Right cardiac atrium (tissue), 1 donor: ENCODE data around the gene TDRD12.

DNA sequence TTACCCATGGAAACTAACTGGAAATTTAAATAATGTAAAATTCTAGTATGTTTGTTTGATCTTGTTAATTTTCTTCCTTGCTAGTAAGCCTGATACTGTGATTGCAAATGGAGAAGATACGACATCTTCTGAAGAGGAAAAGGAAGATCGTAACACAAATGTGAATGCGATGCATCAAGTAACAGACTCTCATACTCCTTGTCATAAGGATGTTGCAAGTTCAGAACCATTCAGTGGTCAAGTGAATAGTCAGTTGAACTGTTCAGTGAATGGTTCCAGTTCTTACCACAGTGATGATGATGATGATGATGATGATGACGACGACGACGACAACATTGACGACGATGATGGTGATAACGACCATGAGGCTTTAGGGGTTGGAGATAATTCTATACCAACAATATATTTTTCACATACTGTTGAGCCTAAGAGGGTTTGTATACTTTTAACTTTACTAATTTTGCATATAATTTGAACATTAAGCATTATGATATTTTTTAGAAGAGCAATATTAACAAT is 66.9 kb downstream of the URI1 start:
- PRO-cap, result no peak

DNA sequence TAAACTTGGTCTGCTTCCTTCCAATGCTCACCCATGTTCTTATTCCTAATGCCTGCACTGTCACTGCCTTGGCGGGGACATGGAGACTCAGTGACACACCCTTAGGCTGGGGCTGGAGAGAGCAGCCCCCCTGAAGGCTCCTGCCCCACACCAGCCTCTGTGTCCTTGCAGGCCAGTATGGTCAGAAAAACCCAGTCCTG is 211.0 kb upstream of the ZNF536 start:
- PRO-cap, result unidirectional peak, minus-strand start at position 88 of the sequence

- PRO-cap, result unidirectional peak, plus-strand start at chr19:30228773
These were observed 143.6 kb upstream of the ZNF536 start for GRCh38 chr19:30228585-30228928.

GRCh38 chr19:30662657-30662913 is 290.4 kb downstream of the ZNF536 start:
- PRO-cap, result no peak

- PRO-cap, result no peak
These were observed 320.0 kb downstream of the ZNF536 start for GRCh38 chr19:30691776-30692973.

- PRO-cap, result no peak
These were observed 324.3 kb downstream of the ZNF536 start for GRCh38 chr19:30696395-30696929.

- PRO-cap, result bidirectional peak, plus-strand start at chr19:30719743, minus-strand start at chr19:30719671; bidirectional peak, plus-strand start at chr19:30720180, minus-strand start at chr19:30719995
These were observed 347.4 kb downstream of the ZNF536 start for GRCh38 chr19:30719248-30720319.

DNA sequence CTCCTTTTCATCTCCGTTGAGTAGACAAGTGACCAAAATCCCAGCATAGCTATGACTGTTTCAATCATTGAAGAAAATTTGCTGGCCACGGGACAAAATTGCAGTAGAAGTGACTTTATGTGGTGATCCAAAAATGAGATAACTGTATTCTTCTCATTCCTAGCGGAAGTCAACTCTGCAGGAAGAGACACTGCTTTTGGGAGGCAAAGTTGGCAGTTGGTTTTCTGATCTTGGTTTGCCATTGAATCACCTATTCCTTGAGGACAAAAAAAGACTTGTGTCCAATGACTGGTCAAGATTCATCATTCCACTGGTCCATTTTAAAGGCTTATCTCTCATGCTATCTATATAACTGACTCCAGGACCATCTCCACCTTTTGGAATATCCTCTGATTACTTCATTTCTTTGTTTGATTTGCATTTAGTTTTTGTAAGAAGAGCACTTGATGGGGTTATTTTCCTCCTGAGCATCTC is 454.3 kb downstream of the ZNF536 start:
- PRO-cap, result no peak

- PRO-cap, result no peak
These were observed 128.8 kb downstream of the TSHZ3 start for GRCh38 chr19:31220502-31220802.

GRCh38 chr19:31351573-31352496 is 2.6 kb upstream of the TSHZ3 start:
- PRO-cap, result no peak

DNA sequence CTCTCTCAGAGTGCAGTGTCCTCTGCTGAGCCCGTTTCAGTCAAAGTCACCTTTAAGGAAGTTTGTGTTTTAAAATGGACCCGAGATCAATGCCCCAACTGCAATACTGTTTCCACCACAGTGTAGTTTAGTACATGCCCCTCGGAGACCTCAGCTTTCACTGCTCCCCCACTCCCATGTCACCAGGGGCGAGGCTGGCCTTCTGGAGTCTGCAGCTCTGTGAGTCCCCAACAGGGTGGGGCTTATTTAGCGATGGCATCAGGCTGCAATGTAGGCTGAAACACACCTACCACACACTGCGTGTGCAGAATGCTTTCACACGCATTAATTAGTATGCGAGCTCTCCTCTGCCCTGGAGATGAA is 248.5 kb upstream of the TSHZ3 start:
- PRO-cap, result no peak

- PRO-cap, result no peak
These were observed 455.7 kb upstream of the ZNF507 start for GRCh38 chr19:31889817-31890101.

DNA sequence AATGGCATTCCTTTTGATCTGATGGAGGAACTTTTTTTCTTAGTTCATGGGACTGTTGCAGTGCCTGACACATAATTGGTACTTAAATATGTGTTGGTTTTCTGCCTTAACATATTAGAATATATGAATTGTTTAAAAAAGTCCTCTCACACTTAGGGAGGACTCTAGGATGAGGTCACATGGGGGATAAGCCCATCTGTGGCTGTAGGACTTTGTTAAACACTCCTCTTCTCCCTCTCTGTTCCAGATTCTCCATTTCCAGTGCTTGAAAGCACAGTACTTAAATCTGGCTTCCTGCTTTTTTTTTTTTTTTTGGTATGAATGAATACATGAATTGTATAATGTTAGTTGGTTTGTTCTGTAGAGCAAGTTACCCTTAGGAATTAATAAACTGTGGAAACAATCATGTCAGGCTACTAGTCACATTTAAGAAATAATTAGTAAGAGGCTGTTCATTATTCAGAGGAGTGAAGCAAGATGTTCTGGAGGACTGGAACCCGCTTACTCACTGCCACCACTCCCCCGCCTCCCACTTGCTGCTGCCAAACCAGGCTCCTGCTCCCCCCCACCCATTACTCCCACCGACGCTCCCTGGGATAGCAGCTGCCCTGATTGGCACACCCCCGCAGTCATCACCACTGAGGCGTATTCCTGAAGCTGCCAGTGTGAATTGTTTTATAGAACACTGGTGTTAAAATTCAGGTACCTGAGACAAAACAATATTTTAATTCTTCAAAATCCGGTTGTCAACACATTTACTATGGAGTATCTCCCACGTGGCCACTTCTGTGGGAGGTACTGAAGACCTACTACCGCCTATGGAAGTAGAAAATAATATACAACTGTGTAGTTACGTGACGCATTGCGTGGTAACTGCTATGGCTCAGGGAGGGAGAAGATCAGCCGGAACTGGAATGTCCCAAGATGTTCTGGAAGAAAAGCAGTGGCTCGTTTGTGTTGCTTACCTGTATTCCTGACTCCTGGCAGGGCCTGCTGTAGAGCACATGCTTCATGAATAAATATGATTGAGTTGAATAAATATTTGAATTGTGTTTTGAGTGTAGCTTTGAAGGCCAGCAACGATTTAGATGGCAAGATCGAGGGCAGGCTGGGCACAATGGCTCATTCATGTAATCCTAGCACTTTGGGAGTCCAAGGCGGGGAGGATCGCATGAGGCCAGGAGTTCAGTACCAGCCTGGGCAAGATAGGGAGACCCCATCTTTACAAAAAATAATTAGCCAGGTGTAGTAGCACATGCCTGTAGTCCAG is 1.6 kb downstream of the DPY19L3 start:
- PRO-cap, result no peak

DNA sequence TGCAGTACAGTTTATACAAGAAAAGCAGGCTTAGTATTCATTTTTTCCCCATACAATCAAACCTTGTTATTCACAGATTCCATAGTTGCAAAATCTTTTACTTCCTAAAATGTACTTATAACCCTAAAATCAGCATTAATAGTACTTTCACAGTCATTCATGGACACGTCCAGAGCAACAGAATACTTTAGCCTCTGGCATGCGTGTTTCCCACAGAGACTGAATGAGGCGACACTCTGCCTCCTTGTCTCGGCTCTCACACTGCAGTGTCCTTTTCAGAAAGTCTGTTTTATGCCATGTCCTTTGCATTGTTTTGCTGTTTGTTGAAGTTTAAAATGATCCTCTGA is 28.4 kb downstream of the DPY19L3 start:
- PRO-cap, result no peak

DNA sequence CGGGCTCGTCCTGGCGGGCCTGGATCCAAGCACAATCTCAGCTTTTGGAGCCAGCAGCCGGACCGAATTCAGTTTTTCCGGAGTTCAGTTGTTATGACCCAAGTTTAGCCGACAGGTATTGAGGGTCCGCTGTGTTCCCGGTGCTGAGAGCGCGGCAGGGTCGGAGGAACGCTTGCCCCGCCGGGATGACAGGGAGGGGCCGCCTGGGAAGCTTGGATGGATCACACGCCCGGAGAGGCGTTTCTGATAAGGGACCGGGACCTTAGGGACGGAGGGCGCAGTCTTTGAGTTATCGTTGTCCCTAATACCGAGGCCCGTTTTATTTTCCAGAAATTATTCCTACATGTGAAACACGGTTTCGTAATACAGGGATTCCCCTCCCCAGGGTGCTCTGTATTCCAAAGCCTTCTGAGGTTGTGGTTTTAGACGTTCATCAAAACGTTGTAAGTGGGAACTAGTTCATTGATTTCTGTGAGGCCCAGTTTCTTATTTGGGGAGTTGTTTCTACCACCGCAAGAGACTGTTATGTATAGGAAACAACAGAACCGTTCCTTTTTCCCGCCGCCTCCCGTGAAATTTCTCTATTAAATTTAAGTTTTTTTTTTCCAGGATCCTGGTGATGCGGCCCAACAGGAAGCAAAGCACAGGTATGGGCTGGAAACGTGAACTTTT is 732 bp downstream of the PDCD5 start:
- PRO-cap, result no peak

DNA sequence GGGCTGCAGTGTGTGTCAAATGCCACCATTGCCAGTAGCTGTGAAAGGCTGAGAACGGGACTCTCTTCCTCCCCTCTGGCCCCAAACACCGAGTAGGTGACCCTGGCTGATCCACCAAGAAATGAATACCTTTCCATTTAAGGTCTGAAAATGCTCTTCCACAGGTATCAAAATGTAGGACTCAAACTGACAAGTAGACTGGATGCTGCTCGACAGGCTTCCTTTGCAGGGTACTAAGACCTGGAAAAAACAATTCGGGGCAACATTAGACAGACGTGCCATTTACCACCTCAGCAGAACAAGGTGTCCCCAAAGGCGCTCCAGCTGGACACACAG is 25.5 kb downstream of the ANKRD27 start:
- PRO-cap, result no peak

- PRO-cap, result no peak
These were observed at the start of gene TDRD12 for GRCh38 chr19:32719146-32719964. Gene TDRD12 (plus strand): TSS chr19:32719767.

DNA sequence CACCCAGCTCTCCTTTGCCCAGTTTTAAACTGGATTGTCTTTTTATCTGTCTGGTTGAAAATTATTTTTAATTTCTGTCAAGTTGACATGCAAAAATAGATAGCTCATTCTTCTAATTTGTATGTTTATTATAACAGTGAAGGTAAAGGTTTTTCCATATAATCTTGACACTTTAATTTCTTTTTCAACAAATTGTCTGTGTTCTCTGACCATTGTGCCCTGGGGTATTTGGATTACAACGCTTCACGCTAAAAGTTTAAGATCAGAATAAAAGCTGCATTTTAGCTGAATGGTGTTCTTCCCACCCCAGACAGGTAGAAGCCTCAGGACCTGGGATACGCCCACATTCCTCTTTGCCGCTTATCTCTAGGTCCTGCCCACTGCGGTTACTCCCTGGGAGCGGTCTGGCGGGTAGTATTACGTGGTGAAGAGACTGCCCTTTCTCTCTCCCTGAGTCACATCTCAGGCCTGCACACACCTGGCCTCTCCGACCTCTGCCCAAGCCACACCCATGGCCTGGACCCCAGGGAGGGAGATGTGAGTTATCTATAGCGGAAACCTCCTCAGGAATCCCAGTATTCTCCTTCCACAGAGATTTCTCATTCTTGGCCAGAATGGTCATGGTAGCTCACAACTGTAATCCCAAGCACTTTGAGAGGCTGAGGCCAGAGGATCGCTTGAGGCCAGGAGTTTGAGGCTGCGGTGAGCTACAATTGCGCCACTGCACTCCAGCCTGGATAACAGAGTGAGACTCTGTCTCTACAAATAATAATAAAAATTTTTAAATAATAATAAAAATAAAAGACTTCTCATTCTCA is 17.3 kb downstream of the RHPN2 start:
- PRO-cap, result no peak

- PRO-cap, result no peak
These were observed 15.6 kb downstream of the RHPN2 start for GRCh38 chr19:33048752-33049767.

DNA sequence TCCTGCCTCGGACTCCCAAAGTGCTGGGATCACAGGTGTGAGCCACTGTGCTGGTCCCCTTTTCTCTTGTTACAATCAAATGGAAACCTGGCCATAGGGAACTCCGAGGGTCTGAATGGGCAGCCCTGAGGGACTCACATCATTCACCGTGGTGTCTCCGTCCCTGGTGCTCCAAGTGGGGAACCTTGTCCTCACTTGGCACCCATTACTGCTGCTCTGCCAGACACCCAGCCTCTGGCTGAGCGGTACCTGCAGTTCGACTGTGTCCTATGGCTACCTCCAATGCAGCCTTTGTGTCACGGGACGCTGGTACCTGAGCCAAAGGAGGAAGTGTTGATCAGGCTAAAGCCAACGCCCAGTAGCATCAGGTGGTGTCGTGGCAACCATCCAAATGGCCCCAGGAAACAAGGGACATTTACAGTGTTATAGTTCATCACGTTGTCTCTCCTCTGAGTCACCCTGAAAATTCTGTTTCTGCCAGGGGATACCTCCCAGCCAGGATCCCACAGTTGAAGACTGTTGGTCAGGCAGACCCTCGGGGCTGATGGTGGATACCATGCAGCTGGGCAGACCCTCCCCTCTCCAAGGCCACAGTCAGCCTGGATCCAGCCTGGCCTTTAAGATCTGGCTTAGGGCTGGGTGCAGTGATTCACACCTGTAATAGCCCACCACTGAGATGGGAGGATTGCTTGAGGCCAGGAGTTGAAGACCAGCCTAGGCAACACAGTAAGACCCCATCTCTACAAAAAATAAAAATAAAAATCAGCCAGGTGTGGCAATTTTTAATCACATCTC is 10.0 kb downstream of the RHPN2 start:
- PRO-cap, result no peak